Progenitor cell of endocrine pancreas (in vitro differentiated cells): ENCODE measurements around the genes KIRREL1, AIM2 and APCS.

GRCh38 chr1:157562619-157563077 lies 10.3 kb upstream of the FCRL5 start:
- PRO-cap: no peak

DNA sequence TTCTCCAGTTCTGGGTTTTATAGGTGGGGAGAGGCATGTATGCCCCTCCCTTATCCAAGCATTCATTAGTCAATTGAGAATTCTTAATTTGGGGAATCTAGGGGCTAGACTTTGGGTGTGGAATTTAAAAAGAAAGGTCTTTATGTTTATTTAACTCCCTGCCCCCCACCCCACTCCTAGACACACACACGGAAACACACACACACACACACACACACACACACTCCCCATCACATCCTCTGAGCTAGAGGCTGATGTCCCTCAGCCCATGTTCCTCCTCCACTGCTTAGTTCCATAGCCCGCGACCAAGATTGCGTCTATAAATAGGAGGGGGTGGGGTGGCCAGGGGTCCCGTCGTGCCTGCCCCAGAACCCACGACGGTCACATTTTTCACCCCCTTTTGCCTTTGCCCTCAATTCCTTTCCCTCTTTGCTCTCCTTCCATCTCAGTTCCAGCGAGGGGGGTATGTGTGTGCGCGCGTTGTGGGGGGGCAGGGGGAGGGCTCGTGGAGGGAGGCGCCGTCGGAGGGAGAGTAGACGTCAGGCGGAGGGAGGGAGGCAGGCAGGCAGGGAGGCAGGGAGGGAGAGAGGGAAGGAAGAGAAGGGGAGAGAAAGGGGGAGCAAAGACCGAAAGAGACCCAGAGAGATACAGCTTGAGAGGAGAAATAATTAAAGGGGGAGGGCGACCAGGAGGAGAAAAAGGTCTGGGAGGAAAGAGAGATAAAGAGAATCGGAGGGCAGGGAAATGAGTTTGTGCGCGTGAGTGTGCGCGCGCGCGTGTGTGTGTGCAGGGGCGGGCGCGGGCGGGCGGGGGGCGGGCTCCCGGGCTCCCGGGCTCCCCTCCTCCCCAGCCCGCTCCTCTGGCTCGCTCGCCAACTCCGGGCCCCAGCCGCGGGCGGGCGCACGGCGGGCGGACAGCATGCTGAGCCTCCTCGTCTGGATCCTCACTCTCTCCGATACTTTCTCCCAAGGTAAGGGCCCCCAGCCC lies at the start of gene KIRREL1:
Gene KIRREL1 (plus strand): TSS at position 887 of the 987 bp plus-strand sequence.
- PRO-cap: bidirectional peak, plus-strand start at position 887 of the sequence, minus-strand start at position 756 of the sequence

DNA sequence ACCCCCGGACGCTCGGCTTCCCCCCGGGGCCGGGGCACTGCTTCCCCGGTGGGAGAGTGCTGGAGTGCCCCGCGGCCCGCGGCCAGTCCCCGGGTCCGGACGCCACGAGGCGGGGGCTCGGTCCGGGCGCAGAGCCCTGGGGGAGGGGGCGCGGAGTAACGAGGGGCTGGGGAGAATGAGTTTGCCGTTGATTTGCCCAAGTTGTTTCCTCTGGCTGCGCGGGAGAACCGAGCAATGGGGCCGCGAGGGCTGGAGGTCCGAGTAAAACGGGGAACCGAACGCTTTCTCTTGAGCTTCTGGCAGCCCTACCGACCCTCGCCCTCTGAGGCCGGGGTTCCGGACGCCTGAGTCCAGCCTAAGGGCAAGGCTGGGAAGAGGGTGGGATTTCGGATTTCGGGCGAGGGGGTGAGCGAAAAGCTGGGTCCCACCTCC lies 317 bp downstream of the KIRREL1 start:
- PRO-cap: unidirectional peak, minus-strand start at position 324 of the sequence

- PRO-cap: no peak
Observed at GRCh38 chr1:158150348-158150986, 22.4 kb upstream of the SMIM42 start.

- PRO-cap: no peak
Observed at GRCh38 chr1:158248060-158248550, 6.1 kb upstream of the CD1A start.

DNA sequence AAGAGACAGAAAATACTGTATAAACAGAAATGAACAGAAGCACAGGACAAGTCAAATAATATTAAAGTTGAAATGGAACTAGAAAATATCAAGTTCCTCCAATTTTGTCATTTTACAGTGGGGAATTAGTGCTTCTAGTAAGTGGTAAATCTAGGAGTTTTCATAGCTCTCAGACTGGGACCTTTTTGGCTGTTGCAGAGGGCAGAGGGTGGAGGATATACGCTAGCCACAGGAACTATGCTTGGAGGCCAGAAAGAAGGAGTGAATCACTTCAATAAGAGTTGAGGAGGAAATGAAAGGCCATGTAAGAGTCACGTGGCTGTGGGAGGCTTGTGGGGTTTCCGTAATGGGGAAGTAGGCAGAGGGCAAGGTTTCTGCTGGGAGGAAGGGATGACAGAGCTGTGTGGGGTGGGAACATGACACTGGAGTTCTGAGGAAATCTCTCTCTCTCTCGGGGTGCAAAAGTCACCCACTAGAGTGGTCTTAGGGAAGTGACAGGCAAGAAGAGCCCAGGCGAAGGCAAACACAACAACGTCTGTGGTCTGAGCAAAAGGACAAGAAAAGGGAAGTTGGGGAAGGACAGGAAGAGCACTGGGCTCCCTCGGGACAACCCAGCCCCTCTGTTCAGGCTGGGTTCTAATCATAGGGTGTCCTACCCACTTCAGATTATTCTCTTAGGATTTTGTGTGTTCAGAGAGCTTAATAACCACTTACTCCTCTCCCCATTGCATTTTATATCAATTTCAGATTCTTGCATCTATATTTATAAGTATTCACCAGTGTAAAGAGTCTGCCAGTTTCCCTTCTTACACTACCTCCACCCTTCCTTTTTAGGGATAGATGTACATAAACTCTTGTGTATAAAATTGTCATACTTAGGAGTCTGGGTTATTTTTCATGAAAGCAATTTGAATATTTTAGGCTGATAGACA lies 3.9 kb upstream of the CD1C start:
- PRO-cap: no peak

DNA sequence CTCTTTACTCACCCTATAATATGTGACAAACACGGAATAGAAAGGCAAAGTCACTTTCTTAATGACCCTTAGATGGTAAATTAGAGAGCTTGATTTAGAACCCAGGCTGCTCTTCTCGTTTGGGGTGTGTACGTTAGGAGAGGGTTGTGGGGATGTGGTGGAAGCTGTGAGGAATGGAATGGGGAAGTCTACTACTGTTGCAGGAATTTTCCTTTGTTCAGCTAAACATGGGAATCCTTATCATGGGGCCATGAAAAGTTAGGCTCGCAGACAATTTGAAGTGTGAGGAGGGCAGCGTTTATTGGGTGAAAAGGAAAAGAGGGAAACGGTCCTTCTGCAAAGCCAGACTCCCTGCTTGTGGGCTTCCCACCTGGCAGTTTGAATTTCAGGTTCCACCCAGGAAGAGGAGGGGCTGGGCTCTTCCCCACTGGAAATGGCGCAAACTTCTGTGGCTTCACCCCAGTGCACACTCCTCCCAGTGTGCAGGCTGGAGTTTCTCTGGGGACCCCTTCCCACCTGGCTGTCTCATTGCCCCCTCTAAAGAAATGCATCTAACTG lies 20.6 kb downstream of the AIM2 start:
- PRO-cap: no peak

GRCh38 chr1:159076713-159077952 lies at the start of gene AIM2:
Gene AIM2 (minus strand): TSS chr1:159076766.
- PRO-cap: no peak

GRCh38 chr1:159587311-159587991 lies at the start of gene APCS:
Gene APCS (plus strand): TSS chr1:159587826.
- PRO-cap: no peak

DNA sequence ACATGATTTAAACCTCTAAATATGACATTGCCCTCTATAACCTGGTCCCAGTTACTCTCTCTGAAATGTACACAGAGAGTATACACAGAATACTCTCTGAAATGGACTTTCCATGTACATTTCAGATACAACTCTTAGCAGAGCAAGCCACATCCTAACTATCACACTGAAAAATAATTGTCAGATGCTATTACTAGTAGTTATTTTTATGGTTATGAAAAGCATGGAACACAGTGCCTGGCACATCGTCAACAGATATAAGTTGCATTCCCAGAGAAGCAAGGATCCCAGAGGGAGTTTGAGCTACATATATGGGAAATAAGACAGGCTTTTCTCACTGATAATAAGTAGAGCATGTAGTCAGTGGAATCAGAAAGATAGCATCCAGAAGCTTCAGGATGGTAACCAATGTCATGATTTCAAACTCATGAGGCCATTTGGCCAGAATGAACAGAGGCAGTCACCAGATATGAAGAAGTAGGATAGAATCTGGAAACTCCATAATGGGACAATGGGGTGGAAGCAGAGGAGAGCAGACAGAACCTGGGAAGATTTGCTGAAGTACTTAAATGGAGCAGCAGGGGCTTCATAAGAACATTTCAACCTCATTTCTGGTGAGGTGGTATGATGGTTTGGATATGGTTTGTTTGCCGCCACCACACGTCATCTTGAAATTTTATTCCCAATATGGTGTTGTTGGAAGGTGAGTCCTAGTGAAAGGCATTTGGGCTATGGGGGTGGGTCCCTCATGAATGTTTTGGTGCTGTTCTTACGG lies 2.0 kb downstream of the APCS start:
- PRO-cap: no peak

DNA sequence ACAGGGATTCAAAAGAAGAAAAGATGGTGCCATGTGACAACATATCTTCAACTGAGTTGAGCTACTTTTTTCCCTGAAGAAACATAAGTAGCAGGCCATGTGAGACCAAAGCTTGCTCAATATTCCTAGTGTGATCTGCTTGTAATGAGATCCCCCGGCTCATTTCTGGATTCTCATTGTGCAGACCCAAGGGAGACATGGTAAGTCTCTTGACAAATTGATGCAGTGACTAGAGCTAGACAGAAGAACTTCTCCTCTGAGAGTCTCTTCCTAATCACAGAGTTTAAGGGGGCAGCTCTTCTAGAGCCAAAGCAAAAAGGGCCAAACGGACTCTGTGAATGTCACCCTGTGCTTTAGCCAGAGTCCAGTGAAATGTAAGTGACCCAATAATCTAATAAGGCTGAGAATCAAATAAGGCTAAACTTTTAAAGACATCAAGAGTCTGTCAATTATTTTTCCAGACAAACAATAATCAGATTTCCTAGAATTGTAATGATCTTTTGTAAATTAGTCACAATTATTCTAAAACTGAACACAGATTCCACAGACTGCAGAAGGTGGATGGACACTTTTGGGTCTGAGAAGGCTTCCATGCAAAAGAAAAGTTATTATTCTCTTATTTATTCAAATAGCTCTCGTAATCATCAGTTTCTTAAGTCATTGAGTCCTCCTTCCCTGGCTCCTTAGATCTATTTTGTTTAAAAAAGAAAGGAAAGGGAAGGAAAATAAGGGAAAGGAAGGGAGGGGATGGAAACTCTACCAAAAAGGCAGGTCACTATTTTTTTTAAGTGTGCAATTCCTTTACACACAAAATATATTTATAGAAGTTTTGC lies 6.2 kb downstream of the APCS start:
- PRO-cap: no peak

DNA sequence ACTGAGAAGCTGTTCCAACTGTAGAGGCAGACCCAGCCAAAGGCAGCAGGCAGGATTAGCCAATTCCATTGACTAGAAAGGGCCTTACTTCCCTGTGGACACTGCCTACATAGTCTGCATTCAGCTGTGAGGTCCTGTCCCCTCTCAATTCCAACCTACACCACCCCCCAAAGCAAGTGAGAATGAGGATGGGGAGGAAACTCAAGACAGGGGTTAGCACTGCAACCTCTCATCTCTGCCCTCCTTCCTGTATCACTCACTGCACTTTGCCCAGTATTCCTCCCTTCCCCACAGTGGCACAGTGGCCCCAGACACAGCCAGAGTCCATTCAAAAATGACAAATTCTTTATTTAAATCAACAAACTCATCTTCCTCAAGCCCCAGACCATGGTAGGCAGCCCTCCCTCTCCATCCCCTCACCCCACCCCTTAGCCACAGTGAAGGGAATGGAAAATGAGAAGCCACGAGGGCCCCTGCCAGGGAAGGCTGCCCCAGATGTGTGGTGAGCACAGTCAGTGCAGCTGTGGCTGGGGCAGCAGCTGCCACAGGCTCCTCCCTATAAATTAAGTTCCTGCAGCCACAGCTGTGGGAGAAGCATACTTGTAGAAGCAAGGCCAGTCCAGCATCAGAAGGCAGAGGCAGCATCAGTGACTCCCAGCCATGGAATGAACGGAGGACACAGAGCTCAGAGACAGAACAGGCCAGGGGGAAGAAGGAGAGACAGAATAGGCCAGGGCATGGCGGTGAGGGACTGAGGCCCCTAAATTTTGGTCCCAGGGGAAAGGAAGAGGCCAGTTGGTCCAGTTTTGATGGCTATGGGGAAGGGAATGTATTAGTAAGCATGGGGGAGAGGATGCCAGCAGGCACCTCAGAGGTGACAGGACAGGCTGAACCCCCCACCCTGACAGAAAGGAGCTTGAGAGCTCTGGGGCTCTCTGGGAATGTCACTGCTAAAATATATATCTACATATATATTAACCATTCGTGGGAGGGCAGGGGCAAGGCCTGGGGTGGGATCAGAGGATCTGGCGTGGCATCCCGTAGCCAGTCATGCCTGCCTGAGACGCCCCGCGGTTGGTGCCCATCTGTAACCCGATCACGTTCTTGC lies 7.2 kb downstream of the TAGLN2 start:
- PRO-cap: no peak

DNA sequence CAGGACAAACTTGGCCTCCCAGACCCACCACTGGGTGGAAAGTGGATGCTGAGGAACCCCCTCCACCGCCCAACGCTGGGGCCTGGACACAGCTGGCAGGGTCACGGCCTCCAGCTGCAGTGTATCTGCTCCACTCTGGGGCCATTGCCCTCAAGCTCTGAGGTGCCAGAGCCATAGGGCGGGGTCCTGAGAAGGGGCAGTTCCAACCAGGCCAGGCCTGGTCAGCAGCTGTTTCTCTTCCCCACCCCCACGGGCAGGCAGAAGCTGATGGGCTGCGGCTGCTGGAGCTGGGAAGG lies 2.5 kb downstream of the TAGLN2 start:
- PRO-cap: no peak

DNA sequence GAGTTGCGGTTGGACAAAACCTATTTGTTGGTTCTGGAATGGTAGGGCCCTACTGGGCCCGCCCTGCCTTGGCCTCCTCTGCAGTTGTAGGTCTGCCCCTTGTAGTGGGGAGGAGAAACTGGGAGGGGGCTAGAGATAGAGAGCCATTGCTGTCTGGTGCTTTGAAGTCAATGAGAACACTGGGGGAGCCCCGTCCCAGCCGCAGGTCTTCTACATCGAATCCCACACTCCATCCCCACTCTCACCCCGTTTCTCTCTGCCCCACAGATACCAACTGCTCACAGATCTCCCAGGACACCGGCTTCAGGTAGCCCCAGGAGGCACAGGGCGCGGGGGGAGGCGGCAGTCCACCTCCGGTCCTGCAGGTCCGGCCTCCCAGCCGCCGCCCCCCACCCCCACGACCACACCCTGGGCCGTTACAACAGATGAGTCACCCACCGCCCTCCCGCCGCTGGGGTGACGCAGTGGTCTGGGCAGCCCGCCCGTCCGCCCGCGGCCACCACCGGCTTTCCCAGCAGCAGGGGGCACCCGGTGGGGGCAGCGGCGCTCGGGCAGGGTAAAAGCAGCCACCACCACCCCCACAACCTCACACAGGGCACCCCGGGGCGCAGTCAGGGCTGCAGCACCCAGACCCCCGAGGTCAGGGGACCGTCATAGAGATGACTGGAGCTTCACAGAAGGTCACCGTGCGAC lies 949 bp downstream of the TAGLN2 start:
- PRO-cap: bidirectional peak, plus-strand start at position 589 of the sequence, minus-strand start at position 258 of the sequence

DNA sequence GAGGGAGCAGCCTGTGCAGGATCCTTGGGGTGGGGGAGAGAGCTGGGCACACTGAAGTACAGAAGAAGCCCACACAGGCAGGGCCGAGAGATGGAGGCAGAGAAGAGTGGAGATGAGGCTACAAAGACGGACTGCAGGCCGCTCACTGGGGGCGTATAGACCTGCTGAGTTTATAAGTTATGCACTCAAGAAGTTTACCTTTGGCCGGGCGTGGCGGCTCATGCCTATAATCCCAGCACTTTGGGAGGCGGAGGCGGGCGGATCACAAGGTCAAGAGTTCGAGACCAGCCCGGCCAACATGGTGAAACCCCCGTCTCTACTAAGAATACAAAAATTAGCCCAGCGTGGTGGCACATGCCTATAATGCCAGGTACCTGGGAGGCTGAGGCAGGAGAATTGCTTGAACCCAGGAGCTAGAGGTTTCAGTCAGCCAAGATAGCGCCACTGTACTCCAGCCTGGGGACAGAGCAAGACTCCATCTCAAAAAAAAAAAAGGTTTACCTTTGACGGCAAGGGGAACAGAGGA lies 7.7 kb upstream of the SLAMF9 start:
- PRO-cap: no peak

DNA sequence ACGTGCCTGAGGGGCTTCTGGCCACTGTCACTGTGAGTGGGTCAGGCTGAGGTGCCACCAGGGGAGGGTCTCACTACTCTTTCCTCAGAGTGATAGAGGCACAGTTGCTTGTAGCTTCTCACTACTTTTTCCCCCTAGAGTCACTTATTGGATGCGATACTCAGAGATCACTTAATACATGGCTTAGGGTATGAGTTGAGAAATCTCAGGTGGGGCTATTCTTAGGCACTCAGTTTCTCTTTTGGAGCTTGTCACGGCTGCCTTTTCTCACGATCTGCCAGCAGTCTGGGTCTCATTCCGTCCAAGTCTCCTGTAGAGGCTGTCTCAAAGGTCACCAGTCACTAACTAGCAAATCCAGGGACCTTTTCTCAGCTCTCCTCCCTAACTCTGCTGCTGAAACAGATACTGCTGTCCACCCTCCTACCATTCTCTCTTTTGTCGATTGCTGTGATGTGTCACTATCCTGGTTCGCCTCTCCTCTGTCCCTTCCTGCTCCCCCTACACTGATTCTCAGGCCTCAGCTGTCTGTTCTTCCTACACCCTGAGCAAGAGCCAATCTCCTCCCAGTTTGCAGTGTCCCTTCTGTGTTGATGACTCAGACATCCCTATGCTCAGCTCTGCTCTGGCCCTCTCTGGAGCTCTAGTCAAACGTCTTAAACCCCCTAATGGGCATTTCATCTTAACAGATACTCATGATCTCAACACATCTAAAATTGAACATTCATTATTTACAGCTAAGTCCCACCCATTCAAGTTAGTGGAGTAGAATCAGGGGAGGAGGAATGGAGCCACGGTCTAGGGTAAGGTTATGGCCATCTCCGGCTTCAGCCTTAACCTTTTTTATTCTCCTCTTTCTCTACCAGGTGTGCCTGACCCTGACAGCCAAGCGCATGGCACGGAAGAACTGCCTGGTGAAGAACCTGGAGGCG lies 12.5 kb downstream of the ATP1A2 start:
- PRO-cap: no peak

GRCh38 chr1:160131918-160132457 lies 16.4 kb downstream of the ATP1A2 start:
- PRO-cap: no peak

GRCh38 chr1:160168997-160169993 lies 17.9 kb downstream of the ATP1A4 start:
- PRO-cap: no peak

DNA sequence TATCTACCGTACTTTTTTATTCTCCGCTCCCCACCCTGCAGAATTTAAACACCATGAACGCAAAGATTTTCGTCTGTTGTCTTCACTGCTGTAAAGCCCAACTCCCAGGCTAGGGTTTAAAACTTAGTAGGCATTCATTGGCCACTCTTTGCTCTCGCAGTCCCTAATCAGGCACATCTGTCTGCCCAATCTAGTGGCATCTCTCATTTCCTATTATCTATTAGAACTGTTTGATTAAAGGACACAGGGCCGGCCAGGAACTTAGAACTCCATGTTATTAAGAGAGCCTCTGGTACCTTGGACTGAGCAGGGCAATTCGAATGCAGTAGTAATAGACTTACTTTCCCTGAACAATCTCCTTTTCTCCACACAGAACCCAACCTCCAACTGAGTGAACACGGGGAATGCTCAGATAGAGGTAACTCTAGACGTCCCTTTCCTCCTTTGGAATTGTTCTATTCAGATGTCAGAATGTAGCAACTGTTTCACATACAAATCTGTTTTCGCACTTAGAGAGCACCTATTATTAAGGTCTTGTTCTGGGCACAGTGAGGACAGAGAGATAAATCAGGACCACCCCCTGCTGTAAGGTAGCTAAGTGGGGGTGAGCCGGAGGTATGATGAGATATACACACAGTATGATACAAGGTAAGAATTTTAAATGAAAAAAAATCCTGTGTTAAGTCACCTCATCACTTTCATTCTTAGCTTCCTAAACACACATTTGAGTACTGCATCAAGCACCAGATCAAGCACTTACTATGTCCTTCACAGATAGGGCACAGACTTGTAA lies 1.2 kb upstream of the PEX19 start:
- PRO-cap: no peak

DNA sequence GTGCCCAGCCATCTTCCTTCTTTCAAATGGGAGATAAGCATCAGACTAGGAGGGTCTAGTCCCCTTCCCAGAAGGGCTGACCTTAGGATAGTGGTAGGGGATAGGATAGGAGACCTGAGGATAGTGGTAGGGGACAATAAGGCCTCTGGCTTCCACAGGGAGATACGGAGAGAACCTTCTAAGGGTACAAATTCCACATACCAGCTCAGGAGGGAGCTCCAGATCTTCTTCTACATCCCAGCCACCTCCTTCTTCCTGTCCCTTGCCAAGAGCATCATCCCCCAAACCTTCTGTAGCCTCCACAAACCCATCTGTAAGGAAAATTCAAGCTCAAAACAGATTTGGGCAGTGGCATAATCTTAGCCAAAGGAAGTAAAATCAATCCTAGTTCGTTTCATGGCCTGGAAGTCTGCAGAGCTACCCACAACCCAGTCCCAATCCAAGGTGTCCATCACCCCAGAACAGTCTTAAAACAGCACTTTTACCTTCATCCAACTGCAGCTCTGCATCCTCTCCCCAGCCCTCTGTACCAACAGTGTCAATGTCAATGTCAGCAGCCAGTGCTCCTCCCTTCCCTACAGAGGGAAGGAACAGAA lies 9.4 kb upstream of the PEX19 start:
- PRO-cap: no peak